ENCODE results near the genes ADCY10 and METTL18.

DNA sequence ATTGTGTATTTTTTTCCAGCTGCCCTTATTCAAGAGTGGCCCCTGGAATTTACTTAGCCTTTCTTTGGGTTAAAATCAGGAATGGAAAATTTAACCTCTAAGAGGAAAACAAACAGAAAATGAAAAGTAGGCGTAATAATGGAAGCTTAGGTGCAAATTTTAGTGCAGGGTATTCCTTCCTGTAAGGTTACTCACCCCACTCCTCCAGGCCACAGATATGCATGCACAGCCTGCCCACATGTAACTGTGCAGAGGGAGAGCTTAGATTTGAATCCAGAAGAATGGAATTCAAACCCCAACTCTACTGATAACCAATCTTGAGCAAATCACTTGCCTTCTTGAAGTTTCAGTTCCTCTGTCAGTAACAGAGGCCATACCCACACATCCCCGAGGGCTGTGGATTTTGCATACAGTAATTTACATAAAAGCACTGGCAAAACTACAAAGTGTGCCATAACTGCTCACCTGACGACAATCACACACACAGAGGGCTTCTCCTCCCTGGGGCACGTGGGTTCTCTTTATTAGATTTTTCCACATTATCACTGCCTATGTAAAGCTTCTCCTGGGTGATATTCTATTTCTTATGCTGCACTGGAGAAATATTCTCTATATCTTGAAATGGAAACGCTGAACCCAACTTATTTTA, 18.7 kb downstream of the CD247 start:
- PRO-cap, result no peak
- RAMPAGE, long total RNA, 3 experiments, result no peak in any of the 3 experiments

DNA sequence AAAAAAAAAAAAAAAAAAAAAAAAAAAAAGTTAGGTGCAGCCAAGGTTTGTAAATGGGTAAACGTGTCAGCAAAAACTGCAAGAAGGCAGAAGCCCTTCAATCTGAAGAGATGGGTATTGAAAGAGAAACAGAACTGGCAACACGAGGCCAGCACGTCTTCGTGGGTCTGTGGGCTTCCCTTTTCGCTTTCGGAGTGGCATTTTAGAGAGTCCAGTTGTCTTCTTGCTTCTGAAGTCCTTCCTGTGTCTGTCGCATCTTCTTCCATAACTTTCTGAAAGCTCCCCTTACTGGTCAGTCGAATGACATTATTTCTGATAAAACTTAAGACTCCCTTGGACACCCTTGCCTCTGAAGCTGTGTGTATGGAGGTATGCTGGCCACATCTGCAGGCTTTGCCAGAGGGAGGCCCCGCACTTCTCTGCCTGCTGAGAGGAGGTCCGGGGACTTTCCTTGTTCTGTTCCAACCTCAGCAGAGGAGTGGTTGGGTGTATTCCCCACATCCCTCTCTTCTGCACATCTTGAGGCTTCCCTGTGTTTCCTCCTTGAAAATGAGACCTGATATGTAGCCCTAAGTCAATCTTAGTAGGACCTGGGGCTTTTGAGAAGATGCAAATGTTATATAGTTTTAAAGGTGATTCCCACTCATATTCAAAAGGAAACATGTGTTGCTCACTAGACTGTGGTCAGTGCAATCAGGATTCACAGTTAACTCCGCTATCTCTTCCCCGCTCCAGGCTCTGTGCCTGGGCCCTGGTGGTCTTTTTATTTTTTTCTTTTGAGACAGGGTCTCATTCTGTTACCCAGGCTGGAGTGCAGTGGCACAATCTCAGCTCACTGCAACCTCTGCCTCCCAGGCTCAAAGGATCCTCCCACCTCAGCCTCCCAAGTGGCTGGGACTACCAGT, 945 bp downstream of the RCSD1 start:
- PRO-cap, result no peak
- RAMPAGE, long total RNA, 3 experiments, result no peak in any of the 3 experiments

DNA sequence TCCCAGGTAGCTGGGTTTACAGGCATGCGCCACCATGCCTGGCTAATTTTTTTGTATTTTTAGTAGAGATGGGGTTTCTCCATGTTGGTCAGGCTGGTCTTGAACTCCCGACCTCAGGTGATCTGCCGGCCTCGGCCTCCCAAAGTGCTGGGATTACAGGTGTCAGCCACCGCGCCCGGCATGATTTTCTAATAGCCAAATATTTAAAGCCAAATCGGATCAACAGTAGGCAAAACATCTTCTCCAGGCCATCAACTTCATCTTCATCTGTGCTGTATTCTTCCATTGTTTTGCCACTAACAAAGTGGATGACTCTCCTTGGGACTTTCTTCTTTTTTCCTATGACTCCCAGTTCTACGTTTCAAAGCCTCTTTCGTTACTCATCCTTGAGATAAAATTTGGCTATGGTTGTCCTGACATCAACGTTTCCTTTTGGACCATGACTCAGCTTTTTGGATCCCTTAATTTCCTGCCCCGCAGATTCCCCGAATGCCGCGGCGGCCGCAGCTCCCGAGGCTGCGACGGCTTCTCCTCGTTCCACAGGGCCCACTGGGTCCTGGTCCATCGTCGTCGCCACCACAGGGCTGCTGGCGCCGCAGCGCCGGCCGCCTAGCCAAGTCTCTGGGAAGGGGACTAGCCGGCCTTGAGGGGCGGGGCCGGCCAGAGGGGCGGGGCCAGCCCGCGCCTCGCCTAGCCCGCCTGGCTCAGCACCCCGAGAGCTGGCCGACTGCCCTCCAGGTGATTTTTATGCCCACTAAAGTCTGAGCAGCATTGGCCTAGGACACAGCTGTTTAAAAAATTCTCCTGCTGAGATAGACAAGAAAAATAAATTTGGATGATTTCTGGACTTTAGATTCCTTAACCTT, 94.0 kb downstream of the ADCY10 start:
- PRO-cap, result unidirectional peak, minus-strand start at position 551 of the sequence; unidirectional peak, minus-strand start at position 611 of the sequence
- RAMPAGE, long total RNA, 3 experiments, result no peak in any of the 3 experiments

DNA sequence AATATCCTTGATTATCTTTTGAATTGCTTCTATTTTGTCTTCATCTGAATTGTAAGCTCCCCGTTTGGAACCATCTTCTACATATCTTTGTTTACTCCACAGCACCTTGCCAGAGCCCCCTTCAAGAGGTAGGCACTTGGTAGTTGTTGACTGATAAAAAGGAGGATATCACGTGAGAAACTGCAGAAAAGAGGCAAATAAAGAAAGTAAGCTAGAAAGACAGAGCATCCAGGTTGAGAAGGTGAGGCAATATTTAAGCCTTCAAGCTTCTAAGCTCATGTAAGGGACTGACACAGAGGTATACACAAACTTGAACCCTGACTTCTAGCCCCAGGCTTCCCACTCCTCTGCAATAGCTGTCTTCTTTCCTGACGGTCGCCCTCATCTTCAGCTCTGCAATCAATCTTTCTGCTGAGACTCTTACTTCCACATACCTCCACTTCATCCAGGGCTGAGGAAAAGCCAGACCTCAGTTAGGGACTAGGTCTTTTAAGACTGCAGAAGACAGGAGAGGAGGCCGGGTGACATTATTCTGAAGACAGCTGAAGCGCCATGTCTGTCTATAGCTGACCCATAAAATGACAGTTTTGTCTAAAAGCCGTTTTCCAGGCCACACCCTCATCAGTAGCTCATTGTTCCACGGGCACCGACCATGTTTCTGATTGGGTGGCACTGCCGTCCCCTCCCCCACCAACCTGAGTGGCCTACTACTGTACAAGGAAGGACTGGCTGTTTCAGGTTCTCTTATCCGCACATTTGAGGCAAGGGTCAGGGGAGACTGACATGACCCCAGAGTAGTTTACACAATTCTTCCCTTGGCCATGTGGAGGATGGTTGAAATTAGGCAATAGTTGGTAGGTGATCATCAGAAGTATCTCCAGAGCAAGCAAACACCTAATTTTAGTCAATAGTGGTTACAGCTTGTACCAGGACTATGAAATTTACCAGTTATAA, at the start of gene ADCY10:
Gene ADCY10 (minus strand): TSS at position 593 of the 954 bp plus-strand sequence.
- PRO-cap, result no peak
- RAMPAGE, long total RNA, 3 experiments, result no peak in any of the 3 experiments

GRCh38 chr1:168081135-168081641, 55.5 kb downstream of the GPR161 start:
- PRO-cap, result no peak
- RAMPAGE, long total RNA, 3 experiments, result no peak in any of the 3 experiments

GRCh38 chr1:168531497-168532050, 12.2 kb downstream of the XCL2 start:
- PRO-cap, result no peak
- RAMPAGE, long total RNA, 3 experiments, result no peak in any of the 3 experiments

- PRO-cap, result no peak
- RAMPAGE, long total RNA, 3 experiments, result no peak in any of the 3 experiments
These were observed 19.5 kb downstream of the DPT start for GRCh38 chr1:168709404-168709939.

DNA sequence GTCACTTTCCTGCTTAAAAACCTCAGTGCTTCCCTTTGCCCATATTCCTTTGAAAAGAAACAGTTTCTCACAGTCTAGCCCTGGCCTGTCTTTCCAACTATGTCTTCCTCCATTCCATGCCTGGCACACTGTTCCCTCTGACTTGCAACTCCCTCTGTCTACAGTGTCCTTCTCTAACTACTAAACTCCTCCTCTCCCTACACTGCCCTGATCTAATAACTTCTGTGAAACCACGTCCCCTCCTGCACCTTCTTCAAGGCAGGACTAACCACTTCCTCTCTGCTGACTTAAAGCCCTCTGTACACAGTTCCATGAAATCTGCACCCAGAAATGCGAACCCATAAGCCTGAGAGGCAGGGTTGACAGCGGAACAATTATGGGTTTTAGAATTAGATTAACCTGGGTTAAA, 62.2 kb upstream of the ATP1B1 start:
- PRO-cap, result no peak
- RAMPAGE, long total RNA, 3 experiments, result no peak in any of the 3 experiments

- PRO-cap, result no peak
- RAMPAGE, long total RNA, 3 experiments, result no peak in any of the 3 experiments
These were observed 5.8 kb downstream of the CCDC181 start for GRCh38 chr1:169421293-169422062.

DNA sequence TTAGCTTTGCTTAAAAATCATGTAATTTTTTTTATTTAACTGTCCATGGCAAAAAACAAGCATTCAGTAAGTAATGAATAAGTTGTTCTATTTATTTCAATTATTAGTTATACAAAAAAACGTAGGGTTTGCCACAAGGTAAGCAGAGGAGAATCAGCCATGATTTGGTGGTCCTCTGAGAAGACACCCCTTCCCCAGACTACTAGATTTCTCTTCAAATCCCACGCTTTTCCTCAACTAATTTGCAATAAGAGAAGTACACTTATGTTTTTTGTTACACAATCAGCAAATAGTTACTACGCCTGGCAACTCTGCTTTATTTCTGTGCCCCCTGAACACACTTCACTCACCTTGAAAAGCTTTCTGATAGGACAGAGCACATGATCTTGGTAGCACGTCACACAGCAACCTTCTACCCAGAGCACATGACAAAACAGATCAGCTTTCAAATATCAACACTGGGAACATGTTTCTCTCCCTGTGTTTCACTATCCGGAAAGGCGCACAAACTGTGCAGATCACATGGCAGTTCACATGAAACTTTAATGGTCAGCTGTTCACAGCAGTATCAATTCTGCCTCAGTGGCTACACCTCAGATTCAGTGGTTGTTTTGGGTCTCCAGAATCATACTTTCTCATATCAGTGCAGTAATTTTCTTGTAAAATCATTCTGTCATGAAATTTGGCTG, 2.3 kb downstream of the SLC19A2 start:
- PRO-cap, result bidirectional peak, plus-strand start at position 491 of the sequence, minus-strand start at position 353 of the sequence
- RAMPAGE, long total RNA, 3 experiments, result no peak in any of the 3 experiments

DNA sequence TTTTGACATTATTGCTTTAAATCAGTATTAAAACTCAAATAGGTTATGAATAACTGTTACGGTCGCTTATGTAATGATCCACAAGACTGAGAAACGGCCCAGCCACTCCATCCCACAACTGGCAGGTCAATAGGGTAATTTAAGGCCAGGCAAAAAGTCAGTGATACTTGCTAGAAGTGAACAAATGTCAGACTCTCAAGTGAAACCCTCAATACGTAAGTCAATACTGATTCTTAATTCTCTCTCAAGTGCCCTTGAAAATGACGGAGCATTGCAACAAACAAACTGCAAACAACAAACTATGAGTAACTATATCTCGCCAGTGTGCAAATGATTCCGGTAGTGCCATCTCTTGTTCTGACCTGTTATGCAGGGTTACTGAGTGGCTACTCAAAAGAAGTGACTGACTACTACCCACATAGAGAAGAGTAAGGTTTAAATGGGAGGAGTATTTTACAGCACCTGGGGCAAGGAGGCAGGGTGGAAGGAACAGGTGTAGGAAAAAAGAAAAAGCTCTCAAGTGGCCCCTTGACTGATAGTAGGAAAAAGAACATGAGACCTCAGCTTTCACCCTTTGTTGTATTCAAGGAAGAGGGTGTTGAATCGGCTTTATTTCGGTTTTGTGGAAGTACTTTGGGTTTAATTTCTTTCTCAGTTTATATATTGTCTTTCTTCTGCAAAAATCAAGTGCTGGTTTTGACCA, 1.6 kb downstream of the SLC19A2 start:
- PRO-cap, result unidirectional peak, plus-strand start at position 342 of the sequence
- RAMPAGE, long total RNA, 3 experiments, result no peak in any of the 3 experiments

DNA sequence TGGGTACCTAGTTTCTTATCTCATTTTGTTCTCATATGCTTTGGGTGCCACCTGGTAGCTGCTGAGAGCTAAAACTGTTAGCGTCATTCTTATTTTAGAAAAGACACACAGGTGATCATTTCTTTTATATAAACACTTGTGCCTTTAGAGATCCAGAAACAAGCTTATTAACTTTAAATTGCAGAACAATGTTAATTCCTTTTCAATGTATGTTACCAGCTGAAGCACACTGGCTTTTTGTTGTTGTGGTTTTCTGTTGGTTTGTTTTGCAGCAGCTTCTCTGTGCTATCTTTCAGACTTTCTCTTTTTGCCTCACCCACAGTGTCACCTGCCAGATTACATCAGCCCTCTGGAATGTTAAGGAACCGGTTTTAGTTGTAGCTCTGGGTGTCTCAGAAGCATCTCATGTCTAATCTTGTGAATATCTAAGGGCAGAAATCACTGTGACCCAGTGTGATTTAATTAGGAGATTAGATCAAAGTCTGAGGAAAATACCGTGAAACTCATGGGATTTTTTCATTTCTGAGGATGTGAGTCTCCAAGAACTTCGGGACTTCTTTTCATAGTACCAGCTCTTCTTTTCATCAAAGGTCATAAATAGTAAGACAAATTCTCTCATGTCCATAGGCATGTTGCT, 43.5 kb upstream of the SLC19A2 start:
- PRO-cap, result no peak
- RAMPAGE, long total RNA, 3 experiments, result no peak in any of the 3 experiments

DNA sequence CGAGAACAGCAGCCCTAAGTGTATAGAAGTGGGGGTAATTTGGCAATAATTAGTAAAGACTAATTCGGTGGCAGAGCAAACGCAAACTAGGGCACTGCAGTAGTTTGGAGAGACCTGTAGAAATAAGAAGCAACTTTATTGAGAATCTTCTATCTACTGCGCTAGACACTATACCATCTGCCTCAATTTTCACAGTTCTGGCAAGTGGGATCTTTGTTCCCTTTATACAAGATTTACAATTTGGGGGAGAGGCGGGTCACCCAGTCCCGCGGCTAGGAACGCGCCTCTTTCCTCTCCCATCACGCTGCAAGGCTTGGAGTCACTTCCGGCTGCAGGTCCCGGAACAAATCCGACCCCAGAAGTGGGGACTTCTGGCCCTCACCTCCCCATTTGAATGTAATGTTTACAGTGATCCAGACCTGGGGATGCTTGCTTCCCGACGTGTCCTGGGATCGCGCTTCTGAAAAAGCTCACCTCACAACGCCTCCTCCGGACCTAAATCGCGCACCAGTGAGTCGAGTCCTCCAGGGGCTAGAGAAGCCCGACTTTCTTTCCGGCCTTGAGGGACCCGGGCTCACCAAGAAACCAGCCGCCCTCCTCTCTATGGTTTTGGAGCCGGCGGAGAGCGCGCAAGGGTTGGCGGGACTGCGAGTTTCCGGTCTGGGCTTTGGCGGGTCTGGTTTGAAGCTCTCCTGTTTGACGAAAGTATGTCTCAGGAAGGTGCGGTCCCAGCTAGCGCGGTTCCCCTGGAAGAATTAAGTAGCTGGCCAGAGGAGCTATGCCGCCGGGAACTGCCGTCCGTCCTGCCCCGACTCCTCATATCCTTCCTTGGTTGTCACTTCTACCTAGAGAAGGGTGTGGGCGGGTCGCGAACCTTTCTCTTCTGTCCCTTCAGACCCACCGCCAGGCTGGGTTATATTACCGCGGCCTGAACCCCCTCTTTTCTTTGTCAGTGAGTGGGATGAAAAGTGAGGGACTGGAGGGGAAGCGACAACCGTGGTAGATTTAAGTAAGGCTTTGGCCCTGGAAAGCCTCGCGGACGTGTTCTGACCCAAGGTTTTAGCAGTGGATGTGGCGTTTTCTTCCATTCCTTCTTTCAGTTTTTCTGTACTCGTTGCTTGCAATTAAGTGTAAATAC, at the start of gene METTL18:
Gene METTL18 (minus strand): TSS at position 512 of the 1,138 bp plus-strand sequence.
- PRO-cap, result bidirectional peak, plus-strand start at position 650 of the sequence, minus-strand start at position 497 of the sequence
- RAMPAGE, long total RNA, 3 experiments, result start-site peak on the plus strand in 3 of 3 experiments, centred at positions 640 to 654 of the sequence, 18 to 59 reads per replicate; start-site peak on the minus strand in 2 of 3 experiments, centred at positions 501 to 520 of the sequence, 17 to 35 reads per replicate

DNA sequence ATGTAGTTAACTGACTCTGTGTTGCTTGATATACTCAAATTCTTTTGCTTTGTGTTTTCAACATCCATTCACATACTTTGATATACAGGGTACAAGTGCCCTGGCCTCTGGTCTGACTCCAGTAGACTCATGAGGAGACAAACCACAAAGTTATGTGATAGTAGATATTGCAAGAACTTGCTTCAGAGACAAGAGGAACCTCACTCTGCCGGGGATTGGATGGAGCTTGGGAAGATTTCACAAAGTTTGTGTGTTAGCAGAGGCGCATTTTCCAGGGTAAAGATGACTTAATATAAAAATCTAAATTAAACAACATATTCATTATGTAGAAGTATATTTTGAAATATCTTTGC, 1.4 kb downstream of the GORAB start:
- PRO-cap, result no peak
- RAMPAGE, long total RNA, 3 experiments, result no peak in any of the 3 experiments

DNA sequence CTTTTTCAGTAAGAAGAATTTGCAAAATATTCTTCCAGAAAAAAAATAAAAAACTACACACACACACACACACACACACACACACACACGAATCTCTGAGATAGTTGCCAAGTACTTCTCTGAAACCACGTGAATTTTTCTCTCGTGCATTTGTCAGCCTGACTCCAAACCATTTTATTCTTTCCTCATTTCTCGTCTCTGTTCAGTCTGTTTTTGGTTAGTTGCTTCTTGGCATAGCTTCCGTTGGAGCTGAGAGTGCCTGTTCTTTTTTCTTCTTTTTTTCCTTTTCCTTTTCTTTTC, 55.0 kb downstream of the GORAB start:
- PRO-cap, result no peak
- RAMPAGE, long total RNA, 3 experiments, result no peak in any of the 3 experiments

- PRO-cap, result no peak
- RAMPAGE, long total RNA, 3 experiments, result no peak in any of the 3 experiments
These were observed 4.3 kb downstream of the PRRX1 start for GRCh38 chr1:170668134-170668780.

DNA sequence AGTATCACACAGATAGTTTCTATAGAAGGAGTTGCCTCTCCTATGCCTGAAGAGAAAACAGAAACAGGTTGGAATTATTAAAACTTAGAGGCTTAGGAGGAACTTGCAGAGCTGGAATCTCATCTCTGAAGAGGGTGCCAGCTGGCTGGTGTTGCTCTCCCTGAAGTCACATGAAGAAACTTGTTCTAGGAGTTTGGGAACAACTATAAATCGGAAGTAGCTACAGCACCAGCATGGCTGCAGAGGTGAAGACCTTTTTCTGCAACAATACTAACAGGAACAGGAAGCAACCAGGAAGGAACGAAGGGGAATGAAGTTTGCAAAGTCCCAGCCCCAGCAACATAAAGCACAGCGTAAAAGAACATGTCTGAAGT, 35.8 kb downstream of the FMO3 start:
- PRO-cap, result no peak
- RAMPAGE, long total RNA, 3 experiments, result no peak in any of the 3 experiments

DNA sequence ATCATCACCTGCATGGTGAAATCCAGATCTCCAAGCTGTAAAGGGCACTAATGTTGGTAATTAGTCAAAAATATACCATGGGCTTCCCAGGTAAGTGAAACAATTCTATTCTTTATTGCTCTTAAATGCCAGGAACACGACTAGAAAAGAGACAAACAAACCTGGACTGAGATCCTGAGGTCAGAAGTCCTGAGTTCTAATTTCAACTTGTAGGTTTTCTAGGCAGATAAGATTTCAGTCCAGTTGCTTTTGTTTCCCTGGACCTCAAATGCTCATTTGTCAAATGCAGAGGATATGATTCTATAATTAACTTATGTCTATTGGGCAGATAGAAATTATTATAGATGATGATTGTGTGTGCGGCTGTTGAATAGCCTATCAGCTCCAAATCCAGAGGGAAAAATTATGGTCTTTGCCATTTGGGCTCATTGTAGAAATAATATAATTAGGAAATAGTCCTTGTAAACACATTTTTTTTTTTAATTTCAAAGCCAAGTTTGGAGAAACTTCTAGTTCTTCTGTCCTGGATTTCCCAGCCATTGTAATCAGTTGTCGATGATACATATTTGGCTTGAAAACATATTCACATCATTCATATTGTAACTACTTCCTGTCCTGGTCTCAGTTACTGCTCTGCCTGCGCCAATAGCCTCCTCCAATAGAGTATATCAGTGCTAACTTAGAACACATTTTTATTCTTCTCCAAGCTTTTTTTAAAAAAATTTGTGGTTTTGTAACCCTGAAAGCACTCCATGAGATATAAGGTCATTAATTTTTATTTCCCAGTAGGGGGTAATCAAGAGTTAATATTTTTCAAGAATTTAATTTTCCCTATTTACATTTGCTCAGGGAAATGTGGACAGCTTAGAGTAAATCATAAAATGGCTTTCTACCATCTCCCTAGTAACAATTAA, 46.3 kb upstream of the FMO2 start:
- PRO-cap, result no peak
- RAMPAGE, long total RNA, 3 experiments, result no peak in any of the 3 experiments

- PRO-cap, result no peak
- RAMPAGE, long total RNA, 3 experiments, result no peak in any of the 3 experiments
These were observed 3.4 kb downstream of the FMO1 start for GRCh38 chr1:171251660-171252220.

DNA sequence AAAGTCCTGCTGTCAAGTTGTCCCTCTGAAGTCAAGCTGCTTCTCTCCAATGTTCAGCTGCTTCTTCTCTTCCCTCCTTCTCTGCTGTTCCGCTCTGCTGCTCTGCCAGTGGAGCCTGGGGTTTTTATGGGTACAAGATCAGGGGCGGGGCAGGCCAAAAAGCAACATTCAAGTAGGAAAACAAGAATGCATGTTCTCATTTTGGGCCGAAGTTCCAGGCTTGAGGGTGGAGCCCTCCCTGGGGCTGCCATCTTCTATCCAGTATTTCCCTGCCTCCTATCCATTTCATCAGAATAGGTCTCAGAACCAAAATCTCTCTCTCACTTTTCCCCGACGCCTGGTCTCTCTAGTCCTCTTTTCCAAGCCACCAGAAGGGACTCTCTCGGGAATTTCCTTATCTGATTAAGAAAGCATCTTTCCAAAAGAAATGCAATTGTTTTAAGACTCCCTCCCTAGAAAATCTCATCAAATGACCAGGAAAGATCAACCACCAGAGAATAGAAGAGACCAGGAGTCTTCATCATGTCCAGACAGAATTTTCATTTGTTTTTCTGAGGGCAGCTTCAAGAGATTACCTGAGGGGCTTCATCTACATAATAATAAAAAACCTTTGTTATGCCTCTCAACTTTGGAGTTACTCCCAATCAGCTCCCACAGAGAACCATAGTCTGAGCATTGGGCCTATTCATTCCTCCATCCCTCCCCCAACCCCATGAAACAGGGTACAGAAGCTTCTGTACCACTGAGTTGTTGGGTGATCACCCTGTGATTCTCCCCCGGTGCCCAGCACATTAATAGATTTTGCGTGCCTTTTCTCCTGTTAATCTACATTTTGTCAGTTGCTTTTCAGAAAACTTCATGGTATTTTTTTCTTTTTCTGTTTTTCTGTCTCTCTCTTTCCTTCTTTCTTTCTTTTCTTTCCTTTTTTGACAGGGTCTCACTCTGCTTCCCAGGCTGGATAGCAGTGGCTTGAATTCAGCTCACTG, 53.5 kb upstream of the PRRC2C start:
- PRO-cap, result no peak
- RAMPAGE, long total RNA, 3 experiments, result no peak in any of the 3 experiments

All from tibial nerve (tissue), 3 donors.